Cardiac fibroblast (primary cell): ENCODE measurements around a stretch of chr15.

DNA sequence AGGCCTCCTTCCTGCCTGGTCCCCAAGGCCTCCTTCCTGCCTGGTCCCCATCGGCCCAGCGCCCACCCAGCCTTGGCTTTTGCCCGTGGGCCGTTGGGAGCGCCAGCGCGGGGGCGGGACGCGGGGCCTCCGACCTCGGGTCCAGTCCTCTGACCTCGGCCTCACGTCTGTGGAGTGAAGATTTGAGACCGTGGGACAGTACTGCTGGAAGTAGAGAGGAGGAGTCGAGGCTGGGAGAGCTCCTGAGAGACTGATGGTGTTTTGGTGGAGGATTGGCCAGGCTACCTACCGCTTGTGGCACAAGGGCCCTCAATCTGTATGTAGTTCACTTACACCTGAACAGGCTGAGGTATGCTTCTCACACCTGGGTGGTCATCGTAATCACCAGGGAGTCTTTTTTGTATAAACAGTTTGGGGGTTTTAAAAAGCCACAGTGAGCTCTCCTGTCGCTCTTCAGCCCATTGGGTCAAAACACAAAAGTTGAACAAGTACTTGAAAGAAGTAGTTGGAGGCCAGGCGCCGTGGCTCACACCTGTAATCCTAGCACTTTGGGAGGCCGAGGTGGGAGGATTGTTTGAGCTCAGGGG is 500 bp downstream of the IVD start:
- RRBS: no CpG with 5 or more reads among the region's 22 CpGs

GRCh38 chr15:40453770-40454524 is 13.2 kb downstream of the BAHD1 start:
- RRBS: no CpG with 5 or more reads among the region's 9 CpGs

DNA sequence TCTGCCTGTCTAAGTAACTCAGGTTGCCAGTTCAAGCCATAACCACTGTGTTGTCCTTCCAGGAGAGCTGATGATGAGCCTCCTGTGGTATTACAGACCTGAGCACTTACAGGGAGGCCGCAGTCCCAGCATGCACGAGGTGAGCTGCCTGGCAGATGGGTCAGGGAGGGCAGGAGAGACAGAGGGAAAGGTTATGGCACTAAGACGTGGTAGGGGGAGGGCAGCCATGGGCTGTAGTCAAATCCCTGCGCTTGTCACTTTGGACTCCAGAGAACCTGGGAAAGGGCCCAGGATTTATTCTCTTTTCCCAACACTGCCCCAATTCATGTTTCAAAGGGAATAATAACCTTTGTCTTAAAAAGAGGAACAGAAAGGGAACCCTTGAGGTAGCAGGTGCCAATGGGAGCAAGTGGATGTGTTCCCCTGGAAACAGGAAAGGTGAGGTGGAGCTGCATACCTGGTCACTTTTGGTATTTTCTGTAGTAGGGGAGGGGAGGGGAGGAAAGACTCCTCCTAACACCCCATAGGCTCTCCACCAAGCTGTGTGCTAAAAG is 6.3 kb upstream of the CHST14 start:
- RRBS: no CpG with 5 or more reads among the region's 4 CpGs

DNA sequence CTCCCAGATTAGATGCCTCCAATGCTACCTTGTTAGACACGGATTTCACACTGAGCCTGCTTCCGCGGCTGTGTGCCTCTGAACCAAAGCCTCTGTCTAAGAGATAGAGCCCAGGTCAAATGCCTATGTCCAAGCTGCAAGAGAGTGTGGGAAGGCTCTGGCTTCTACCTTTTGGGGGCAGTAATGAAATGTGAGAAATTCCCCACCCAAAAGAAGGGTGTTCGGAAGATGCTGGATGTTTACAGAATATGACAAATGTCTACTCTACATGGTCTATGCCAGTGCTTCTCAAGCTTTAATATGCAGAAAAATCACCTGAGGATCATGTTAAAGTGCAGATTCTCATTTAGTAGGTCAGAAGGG is 1.9 kb upstream of the RPUSD2 start:
- RRBS: no CpG with 5 or more reads among the region's 4 CpGs

- RRBS: no CpG with 5 or more reads among the region's 16 CpGs
Measured at GRCh38 chr15:40590559-40591089, 3.4 kb upstream of the KNL1 start.

DNA sequence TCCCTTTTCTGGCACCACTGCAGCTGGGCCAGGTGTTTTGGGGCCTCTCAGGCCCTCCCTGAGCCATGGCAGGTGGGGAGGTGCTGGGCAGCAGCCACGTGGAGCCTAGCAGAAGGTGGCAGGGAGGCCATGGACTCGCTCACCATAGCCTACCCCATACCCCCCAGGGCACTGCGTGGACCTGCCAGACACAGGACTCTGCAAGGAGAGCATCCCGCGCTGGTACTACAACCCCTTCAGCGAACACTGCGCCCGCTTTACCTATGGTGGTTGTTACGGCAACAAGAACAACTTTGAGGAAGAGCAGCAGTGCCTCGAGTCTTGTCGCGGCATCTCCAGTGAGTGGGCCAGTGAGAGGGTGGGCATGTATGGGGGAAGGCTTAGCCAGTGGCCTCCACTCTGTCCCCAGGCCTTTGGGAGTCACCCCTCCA is 11.9 kb downstream of the SPINT1 start:
- RRBS: no CpG with 5 or more reads among the region's 12 CpGs

DNA sequence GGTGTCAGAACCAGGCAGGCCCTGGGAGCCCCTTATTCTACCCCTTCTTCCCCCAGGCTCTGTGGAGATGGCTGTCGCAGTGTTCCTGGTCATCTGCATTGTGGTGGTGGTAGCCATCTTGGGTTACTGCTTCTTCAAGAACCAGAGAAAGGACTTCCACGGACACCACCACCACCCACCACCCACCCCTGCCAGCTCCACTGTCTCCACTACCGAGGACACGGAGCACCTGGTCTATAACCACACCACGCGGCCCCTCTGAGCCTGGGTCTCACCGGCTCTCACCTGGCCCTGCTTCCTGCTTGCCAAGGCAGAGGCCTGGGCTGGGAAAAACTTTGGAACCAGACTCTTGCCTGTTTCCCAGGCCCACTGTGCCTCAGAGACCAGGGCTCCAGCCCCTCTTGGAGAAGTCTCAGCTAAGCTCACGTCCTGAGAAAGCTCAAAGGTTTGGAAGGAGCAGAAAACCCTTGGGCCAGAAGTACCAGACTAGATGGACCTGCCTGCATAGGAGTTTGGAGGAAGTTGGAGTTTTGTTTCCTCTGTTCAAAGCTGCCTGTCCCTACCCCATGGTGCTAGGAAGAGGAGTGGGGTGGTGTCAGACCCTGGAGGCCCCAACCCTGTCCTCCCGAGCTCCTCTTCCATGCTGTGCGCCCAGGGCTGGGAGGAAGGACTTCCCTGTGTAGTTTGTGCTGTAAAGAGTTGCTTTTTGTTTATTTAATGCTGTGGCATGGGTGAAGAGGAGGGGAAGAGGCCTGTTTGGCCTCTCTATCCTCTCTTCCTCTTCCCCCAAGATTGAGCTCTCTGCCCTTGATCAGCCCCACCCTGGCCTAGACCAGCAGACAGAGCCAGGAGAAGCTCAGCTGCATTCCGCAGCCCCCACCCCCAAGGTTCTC is 13.1 kb downstream of the SPINT1 start:
- RRBS: no CpG with 5 or more reads among the region's 11 CpGs

- RRBS: no CpG with 5 or more reads among the region's 3 CpGs
Measured at GRCh38 chr15:40869749-40869948, 4.4 kb downstream of the RHOV start.

DNA sequence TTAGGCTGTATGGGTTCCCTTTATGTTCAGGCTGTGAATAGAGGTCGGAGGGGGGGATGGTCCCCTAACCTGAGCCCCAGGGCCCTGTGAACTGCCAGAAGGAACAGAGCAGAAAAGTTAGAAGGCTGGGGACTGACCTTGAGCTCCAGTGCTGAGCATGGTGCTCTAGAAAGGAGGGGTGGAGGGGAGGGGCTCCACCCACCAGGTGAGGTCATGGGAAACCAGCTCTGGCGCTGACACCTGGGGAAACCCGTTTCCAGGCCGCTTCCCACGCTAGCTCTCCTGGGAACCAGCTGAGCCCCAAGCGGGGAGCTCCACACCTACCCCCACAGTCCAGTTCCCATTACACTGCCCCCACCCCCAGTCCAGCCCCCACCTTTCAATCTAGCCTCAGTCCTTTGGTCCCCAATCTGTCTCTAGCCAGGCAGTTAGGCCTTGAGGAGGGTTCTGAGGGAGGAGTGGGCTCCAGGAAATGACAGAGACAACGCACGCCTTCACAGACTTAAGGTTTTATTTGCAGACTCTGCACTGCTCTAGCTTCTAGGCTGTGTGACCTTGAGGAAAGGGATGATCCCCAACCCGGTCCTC is 2.2 kb downstream of the RHOV start:
- RRBS: no CpG with 5 or more reads among the region's 9 CpGs

DNA sequence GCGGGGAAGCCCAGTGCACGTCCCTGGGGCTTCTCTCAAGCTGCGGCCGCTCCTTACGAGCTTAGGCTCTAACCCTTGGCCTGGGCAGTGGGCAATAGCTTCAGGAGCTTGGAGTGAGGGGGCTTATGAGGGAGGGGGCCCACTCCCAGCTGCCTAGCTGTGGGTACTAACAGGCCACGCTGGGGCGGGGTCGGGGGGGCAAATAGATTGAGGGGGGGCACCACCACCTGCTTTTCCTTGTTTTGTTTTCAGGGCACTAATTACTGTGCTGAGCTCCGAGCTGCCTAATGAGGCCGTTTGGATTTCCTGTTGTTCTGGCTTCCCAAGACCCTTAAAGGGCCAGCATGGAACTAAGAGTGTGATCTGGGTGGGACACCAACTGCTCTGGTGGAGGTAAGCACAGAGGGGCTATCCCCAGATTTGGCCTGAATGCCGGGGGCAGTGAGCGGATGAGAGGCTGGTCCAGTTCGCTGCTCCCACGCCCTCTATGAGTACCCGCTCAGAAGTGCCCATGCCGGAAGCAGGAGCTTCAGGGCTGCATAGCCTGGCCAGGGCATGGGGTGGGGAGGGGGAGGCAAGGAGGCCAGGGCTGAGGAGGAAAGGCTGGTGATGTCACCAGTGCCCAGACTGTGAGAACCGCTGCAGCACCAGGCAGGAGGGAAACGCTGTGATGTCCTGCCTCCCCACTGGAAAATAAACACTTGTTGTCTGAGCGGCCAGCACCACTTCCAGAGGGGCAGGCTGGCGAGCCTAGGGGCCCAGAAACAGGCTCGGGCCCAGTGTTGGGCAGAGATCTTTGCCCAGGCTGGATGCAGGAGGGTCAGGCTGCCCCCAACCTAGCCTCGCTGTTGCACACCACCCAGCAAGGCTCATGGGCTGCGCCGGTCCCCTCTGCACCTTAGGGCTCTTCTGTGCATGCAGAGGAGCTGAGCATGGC is 11.1 kb upstream of the DLL4 start:
- RRBS: 88% methylated on average over 4 of the region's 24 CpGs

DNA sequence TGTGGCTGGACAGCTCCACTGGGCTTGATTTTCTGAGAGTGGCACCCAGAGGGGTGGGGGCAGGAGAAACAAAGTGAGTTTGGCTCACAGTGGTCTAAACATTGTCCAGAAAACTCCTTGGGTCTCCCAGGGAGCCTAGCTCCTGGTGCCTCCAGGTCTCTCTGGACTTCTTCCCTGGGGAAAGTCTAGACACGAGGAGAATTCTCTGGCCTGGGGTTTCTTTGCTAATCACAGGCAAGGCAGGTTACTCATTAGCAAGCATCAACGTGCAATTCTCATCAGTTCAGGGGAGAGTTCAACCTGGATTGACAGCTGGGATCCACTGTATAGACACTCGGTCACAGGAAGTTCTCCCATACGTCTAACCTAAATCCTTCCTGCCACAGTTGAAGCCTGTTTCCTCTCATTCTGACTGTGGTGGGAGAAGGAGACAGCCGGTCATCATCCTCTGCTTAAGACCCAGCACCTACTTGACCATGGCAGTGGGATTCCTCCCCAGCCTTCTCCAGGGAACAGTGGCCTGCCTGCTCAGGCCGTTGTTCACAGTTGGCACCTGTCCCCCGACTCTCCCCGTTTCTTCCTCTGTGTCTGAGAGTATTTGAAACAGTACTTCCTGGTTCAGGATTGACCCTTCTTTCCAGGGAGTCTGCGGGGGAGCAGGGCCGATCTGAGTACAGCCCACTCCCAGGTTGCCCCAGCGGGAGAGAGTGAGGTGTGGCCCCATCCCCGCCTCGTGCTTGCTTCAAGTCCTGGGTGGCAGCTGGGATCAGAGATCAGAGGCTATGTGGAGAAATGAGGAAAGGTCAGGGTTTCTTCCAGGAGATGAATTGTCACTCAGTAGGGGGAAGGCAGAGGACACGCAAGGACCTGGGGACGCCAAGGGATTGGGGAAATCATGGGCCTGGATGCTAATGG is 6.8 kb upstream of the DLL4 start:
- RRBS: no CpG with 5 or more reads among the region's 15 CpGs

DNA sequence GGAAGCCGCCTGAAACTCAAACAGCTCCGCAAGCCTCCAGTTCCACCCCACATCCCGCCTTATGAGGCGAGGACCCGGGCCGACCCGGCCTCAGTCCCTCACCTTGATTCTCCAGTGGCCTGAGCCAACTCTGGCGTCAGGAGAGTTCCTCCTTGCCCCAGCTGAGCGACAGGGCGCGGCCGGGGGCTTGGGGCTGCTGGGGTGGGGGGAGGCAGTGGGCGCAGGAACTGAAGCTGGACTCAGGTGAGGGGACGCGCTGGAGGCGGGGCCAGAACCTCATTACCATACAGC is 971 bp upstream of the DLL4 start:
- RRBS: 0% methylated on average over 4 of the region's 16 CpGs

- RRBS: no CpG with 5 or more reads among the region's 35 CpGs
Measured at GRCh38 chr15:40953645-40954804, 754 bp downstream of the CHAC1 start.

DNA sequence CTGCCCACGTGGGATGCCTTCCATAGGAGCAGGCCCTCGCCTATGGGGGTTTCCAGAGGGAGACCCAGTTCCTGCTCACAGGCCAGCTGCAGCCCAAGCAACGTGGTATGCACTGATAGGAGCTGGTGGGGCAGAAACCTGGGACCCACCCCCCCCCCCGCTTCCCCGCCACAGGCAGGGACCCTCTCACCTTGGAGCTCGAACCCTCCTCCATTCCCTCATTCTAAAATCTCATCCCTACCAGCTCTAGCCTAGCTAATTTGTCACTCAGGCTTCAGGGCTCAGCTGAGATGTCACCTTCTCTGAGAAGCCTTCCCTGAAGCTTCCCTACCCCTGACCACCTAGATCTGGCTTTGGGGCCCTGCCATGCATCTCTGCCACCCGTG is 11.0 kb downstream of the CHAC1 start:
- RRBS: no CpG with 5 or more reads among the region's 7 CpGs

- RRBS: no CpG with 5 or more reads among the region's 4 CpGs
Measured at GRCh38 chr15:40972102-40972842, 19.0 kb downstream of the CHAC1 start.

- RRBS: no CpG with 5 or more reads among the region's 3 CpGs
Measured at GRCh38 chr15:41258809-41259594, 27.9 kb downstream of the CHP1 start.

DNA sequence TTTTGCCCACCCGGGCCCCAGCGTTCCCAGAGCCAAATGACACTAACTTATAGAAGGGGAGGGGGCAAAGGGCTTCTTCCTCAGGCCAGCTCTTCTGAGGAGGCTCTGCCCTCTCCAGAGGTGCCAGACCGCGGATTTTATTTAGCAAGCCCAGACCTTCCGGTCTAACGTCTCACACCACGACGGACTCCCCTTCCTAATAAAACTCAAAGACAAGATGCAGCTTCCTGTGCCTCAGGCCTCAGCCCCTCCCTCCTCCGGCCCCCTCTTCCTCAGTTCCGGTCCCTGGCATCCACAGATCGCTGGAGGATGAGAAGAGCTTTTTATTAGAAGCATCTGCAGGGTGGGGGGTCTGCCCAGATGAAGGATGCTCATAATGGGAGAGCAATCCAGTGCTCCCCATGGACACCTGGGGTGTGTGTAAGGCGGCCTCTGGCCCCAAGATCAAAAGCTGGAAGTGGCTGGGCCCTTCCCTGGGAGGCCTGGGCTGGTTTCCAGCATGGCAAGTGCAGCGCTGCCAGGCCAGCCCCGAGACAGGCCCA is 9.7 kb downstream of the ITPKA start:
- RRBS: 22% methylated on average over 2 of the region's 14 CpGs

- RRBS: no CpG with 5 or more reads among the region's 6 CpGs
Measured at GRCh38 chr15:41531008-41531466, 13.0 kb downstream of the RPAP1 start.

GRCh38 chr15:41560933-41561783 is 2.1 kb downstream of the TYRO3 start:
- RRBS: no CpG with 5 or more reads among the region's 18 CpGs

GRCh38 chr15:41669363-41670106 is 104.7 kb upstream of the MAPKBP1 start:
- RRBS: no CpG with 5 or more reads among the region's 6 CpGs